ENCODE data around the gene LDLRAD4.

DNA sequence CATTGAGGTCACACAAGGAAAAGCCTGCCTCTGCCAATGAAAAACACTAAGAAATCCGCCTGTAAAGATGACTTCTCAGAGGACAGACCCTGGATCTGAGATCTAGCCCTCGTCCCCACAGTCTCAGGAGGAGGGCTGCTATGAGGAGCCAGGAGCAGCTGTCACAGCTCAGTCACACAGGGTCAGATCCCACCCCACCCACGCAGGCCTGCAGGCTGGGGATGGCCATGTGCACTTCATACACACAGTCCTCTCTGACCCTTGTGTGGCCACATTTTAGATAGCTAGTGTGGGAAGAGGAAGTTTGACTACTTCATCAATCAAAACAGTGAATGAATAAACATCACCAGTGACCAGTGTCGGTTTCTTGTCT, 107.2 kb downstream of the PIEZO2 start:
- PRO-cap, 2 experiments: no peak in any of the 2 experiments

- PRO-cap, 2 experiments: no peak in any of the 2 experiments
Observed at GRCh38 chr18:11175316-11175573, 25.9 kb upstream of the PIEZO2 start.

- PRO-cap, 2 experiments: no peak in any of the 2 experiments
Observed at GRCh38 chr18:11260809-11261269, 111.5 kb upstream of the PIEZO2 start.

GRCh38 chr18:11669478-11670045, 19.5 kb upstream of the GNAL start:
- PRO-cap, 2 experiments: no peak in any of the 2 experiments

DNA sequence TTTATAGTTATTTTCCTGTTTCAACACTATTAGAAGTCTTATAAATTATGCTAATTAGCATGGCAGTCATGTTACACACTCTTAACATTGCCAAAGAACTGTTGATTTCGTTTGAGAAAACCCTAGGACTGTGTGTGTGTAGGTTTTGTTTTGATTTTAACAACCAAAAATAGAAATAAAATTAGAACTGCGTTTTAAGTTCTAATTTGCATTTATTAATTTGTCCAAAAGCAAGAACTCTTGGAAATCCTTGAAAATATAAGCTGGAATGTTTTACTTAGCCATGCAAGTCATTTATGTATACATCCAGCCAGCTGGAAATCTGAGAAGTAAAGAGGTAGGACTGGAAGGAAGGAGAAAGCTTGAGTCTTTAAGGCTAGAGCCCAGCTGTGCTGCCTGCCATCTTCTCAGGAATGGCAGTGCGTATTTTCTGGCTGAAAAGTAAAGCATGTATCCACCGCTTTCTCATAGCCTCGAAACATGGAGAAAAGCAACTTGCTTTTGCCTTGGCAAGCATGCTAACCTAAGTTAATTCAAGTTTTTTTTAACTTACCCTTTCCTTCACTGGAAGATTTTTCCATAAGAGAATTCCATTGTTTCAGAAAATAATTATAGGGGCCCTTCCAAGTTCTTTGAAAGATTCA, 1.8 kb downstream of the CHMP1B start:
- PRO-cap, 2 experiments: no peak in any of the 2 experiments

DNA sequence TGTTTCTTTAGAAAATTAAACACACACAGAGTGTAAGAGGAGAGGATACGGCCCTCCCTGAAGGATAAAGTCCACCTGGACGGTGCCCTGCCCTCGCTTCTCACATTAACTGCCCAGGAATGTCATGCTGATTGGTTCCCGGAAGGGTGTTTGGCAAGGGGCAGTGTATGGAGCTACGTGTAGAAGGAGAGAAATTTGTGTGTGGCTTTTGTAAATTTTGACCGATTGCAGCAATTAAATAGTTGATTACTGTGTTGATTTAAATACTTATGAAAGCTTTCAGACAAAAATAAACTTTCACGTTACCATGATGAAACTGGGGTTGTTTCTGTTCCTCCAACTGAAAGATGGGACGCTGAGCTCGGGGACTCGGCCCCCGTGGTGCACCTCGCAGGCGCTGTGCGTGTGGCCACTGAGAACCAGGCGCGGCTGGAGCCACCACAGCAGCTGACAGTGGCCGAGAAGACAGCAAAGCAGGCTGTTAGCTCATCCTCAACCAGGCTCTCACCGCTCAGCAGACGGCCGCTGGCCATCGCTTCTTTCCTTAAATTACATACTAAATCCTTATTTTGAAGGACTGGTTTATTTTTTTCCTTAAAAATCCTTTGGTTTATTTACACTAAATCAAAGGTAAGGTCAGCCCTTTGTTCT, 22.6 kb downstream of the MPPE1 start:
- PRO-cap, 2 experiments: no peak in any of the 2 experiments

- PRO-cap, 2 experiments: peak in 2 of 2 experiments; most common plus-strand start chr18:11981022 (in 2); most common minus-strand start chr18:11981077 (in 1)
Observed at GRCh38 chr18:11980974-11981331, 354 bp upstream of the IMPA2 start.

DNA sequence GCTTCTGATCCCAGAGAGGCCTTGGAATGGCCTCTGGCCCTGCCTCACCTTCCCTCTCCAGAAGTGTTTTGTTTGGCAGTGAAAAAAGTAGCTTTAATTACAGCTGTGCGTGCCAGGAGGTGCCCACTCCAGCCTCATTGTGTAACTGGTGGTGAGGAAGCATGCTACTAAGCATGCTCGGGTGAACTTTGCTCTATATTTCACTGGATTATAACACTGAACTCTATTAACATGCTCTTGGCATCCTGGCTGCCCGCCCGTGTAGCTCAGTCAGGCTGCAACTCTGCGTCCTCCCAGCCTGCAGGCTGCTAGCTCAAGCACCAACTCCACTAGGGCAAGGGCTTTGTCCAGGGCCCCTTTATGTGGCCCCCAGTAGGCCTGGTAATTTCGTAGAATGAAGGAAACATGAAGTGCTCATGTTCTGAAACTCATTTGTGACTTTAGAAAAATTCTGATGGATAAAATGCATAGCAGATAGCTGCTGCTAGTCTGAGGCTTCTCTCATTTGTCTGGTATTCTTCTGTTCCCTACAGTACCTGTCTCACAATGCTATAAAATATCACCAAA, 34.4 kb downstream of the IMPA2 start:
- PRO-cap, 2 experiments: no peak in any of the 2 experiments

DNA sequence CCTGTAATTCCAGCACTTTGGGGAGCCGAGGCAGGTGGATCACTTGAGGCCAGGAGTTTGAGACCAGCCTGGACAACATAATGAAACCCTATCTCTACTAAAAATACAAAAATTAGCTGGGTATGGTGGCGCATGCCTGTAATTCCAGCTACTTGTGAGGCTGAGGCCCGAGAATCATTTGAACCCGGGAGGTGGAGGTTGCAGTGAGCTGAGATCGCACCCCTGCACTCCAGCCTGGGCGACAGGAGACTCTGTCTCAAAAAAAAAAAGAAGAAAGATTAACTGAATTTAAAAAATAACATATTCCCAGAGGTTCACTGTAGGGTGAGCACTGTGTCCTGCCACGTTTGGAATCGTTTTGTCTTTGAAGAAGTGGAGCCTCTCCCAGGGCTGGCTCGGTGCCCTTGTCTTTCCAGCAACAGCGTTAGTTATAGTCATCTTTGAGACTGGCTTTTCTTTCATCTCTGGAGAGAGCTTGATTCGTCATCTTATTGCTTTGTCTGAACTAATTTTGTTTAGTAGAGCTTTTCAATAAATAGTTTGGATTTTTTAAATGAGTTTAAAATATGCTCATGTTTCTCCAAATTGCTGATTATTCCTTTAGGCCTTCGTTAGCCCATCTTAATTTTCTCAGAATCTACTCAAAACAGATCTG, 50.4 kb downstream of the IMPA2 start:
- PRO-cap, 2 experiments: peak in 1 of 2 experiments; most common minus-strand start position 253 of the sequence (in 1)

DNA sequence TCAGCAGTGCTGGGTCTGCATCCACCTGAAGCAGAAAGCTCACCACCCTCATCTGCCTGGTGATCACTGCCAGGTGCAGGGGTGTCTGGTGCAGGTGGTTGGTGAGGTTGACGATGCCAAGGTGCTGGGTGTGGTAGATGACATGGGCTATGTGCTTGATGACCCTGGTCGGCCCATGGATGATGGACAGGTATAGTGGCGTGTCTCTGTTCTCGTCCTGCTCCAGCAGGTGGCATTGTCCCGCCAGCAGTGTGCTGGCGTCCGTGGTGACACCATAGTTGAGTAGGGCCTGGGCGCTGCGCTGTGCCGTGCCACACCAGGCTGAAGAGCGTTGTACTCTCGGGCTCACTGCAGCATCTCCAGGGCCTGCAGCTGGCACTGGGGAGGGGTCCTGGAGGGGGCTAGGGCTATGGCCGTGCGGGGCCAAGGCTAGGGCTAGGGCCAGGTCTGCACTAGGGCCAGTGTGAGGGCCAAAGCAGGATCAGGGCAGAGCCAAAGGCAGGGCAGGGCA, 903 bp upstream of the ANKRD62 start:
- PRO-cap, 2 experiments: no peak in any of the 2 experiments

DNA sequence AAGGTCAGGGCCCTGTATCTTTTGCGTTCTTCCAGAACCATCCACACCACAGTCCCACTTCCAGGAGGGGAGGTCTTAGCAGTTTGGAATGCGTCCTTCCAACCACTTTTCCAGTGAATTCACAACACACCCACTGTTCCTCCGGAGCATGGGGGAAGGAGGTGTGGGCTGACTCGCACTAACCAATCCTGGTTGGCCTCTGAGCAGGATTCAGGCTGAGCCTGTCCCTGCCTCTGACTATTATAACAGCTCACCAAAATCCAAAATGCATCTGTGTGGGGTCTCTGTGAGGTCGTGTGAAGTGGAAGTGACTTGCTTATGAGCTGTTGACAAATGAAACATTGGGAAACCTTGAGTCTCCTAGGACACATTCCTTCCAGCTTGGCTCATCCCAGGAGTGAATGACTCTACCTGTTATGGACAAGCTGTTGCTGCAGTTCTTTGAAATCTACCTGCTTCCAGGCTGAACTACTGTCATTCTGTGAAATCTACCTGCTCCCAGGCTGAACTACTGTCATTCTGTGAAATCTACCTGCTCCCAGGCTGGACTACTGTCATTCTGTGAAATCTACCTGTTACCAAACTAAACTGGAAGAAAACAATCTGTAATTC, 1.5 kb downstream of the CIDEA start:
- PRO-cap, 2 experiments: no peak in any of the 2 experiments

- PRO-cap, 2 experiments: peak in 2 of 2 experiments; most common plus-strand start chr18:12377676 (in 2)
Observed at GRCh38 chr18:12377368-12378371, 643 bp upstream of the AFG3L2 start.

- PRO-cap, 2 experiments: no peak in any of the 2 experiments
Observed at GRCh38 chr18:12503057-12503751, 95.5 kb downstream of the PRELID3A start.

DNA sequence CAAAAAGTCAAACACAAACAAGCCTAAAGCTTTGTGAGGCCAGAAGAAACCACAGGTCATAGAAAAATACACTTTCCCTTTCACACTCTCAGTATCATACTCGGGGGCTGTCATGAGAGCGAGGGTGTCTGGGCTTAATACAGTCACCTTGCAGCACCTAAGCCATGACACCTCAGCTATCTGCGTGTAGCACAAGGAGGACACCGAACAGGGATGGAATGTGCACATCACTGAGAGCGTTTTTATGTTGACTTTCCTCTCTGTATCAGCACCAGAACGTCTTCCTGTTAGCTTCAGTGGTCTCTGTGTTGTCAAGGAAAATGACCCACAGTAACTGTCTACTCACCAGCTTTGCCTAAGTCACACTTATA, 26.5 kb upstream of the SEH1L start:
- PRO-cap, 2 experiments: no peak in any of the 2 experiments

DNA sequence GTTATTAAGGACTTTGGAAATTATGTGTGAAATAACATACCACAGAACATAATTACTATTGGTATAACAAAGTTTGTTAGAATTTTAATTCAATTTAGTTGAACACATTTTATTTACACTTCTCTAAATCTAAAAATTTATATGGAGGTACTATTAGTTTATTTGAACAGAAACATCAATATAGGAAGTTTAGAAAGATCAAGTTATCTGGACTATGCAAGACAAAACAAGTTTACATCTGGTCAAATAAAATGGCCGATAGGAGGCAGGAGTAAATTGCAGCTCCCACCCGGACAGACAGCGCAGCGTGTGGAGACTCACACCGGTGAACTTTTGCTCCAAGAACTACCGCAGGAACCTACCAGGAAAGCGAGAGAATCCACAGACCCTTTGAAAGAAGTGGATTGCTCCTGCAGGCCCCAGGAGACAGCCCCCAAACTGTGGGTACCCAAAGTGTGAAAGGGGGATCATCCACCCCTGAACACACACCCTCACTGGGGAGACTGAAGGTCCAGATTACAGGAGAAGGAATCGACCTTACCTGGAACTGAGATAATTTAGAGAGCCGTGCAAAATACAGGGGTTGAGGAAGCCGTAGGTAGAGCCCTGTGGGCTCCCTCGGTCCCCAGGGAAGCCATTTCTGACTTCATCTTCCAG, 53.5 kb upstream of the LDLRAD4 start:
- PRO-cap, 2 experiments: no peak in any of the 2 experiments

- PRO-cap, 2 experiments: no peak in any of the 2 experiments
Observed at GRCh38 chr18:13175933-13176379, 42.6 kb upstream of the LDLRAD4 start.

DNA sequence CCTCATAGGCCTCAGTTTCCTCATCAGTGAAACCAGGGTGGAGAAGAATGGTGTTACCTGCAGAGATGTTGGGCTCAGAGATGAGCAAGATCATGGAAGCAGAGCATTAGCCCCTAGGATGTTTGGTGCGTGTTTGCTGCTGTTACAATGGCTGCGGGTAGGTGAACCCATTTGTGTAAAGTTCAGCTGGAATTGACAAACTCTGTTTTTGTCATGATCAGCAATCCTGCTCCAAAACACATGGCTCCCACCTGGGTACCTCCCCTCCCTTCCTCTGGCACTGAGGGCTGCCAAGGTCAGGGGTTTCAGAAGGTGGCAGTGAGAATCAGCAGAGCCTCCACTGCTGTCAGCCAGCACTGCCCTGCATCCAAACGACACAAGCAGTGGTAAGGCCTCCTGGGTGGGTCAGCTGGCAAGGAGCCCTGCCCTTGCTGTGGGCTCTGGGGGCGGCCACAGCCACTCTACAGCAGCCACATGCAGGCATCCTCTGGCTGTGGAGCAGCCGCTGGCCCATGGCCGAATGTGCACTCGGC, 32.9 kb upstream of the LDLRAD4 start:
- PRO-cap, 2 experiments: no peak in any of the 2 experiments

DNA sequence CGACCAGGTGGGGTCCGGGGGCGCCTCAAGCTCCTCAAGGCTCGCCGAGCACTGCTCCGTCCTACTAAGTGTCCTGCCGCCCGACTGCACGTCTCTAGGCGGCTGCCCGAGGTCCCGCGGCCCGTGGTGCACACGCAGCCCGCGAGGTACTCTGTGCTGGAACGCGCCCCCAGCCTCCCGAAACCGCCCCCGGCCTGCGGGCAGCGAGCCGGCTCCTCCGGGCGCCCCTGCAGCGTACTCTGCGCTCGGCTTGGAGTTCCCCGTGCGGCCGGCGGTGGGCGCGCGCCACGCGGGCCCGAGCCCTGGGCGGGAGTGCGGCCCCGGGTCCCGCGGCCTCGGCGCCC, 1.5 kb upstream of the LDLRAD4 start:
- PRO-cap, 2 experiments: no peak in any of the 2 experiments

DNA sequence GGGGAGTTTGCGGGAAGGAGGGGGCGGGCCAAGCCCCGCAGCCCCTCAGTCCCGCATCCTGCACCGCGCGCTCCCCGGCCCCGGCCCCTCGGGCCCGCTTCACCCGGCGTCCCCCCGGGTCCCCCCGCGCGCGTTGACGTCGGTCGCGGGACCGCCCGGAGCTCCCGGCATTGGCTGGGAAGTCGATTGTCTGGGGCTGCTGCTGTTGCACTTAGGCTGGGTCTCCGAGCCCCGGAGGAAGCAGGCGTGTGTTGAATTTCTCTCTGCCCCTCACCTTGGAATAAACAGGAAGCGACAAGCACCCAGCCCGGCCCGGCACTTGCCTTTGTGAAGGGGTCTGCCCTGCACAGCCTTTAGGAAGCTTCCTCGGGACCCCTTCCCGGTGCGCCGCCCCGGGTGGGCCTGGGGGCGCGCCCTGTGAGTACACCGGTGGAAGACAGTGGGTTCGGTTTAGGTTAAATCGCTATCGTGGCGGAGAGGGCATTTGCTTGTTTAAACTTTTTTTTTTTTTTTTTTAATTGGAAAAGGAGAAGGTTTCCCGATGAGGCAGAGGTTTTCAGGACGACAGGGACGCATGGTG, at the start of gene LDLRAD4:
Gene LDLRAD4 (plus strand): TSS at position 189 of the 580 bp plus-strand sequence.
- PRO-cap, 2 experiments: peak in 2 of 2 experiments; most common plus-strand start position 189 of the sequence (in 1); most common minus-strand start position 90 of the sequence (in 2)

- PRO-cap, 2 experiments: peak in 1 of 2 experiments; most common minus-strand start chr18:13382030 (in 1)
Observed at GRCh38 chr18:13381941-13382968, 163.7 kb downstream of the LDLRAD4 start.